Left lobe of liver (tissue), 1 donor: ENCODE results near the genes CAPN1 and SLC25A45.

DNA sequence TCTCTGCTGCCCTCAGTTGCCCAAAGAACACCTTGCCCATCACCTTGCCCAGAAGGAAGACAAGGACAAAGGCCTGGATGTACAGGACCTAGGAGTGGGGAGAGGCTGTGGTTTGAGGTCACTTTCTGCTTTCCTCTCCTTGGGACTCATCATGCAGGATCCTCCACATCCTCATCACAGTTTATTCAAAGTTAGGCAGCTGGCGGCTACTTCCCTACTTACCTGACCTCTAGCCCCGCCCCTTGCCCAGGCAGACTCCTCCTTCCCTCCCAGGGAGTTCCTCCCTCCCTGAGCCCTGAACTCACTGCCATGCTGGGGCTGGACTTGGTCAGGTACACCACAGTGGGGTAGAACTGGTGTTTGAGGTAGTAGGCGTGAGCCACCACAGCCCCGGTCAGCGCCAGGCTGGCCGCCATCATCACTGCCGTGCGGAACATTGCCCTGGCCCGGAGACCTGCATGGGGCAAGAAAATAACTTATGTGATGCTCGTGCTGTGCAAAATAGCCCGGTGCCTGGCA lies 1.1 kb downstream of the SYVN1 start:
- PRO-cap = bidirectional peak, plus-strand start at position 307 of the sequence, minus-strand start at position 183 of the sequence

GRCh38 chr11:65180381-65180922 lies 1.3 kb upstream of the CAPN1 start:
- PRO-cap = no peak

DNA sequence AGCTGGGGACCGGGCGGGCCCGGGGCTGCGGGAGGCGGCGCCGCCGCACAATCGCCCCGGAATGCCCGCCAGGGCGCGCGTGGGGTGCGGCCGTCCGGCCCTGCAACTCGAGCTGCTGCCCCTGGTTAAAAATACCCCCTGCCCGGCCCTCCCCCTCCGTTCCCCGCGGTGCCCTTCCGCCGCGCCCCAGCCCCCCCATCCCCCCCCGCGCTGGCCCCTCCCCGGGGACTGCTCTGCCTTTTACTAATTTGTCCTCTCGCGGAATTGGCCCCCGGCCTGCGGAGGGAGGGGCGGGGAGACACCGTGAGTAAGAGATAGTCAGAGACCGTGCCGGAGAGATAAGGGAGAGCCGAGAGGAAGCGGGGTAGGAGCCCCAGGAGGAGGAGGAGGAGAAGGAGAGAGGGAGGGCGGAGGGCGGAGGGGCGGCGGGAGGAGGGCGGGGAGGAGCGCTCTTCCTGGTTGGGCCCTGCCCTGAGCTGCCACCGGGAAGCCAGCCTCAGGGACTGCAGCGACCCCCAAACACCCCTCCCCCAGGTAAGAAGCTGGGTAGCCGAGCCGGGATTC lies at the start of gene CAPN1:
Gene CAPN1 (plus strand): TSS at position 449 of the 564 bp plus-strand sequence.
- PRO-cap = bidirectional peak, plus-strand start at position 341 of the sequence, minus-strand start at position 102 of the sequence

GRCh38 chr11:65204287-65205081 lies 22.8 kb downstream of the CAPN1 start:
- PRO-cap = no peak

DNA sequence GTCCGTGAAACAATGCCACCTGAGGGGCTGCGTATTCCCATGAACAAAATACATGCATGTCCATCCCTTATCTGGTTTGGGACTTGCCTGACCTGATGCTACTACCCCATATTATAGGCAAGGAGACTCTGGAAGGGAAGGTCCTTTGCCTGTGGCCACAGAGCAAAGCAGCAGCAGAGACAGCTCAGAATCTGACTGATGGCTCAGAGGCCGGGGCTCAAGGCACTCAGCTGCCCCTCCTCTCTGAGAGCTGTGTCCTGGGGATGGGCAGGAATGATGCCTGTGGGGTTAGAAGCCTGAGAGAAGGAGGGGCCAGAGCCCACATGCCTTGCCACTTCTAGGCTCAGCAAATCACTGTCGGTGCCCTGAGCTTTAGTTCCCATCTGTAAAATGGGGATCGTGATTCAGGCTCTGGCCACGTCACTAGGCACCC lies 3.6 kb upstream of the CDC42EP2 start:
- PRO-cap = no peak

- PRO-cap = no peak
Observed at GRCh38 chr11:65362293-65363003, 7.9 kb downstream of the TIGD3 start.

DNA sequence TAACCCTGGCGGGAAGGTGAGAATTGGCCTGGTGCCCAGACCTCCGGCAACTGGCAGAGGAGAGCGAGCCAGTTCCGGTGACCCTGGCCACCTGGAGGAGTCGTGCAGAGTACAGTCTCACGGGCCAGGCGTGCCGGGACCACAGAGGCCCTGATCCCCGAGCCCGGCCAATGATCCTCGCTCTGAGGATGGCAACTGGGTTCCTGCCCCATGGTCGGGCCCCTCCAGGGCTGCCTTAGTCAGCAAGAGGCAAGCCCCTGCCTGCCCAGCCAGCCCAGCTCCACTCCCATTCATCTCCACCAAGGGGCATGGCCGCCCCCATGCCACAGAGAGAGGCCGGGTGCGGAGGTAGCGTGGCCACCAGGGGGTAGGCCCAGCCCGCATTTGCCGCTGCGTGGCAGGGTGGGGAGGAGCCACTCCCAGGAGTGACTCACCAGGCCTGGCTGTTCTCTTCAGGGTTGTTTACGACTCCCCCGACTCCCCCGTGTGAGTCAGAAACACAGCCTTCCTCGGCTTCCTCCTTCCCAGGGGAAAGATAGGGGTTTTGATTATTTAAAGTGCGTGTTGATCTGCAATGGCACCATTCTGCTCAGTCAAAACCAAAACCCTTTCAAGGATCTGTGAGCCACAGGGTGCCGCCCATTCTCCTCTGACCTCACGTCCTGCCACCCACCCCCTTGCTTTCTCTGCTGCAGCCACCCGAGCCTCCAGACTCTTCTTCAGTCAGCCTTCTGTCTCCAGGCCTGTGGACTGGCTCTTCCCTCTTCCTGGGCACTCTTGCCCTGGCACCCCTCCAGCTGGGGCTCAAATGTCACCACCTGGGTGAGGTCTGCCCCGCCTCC lies at the start of gene SLC25A45:
Gene SLC25A45 (minus strand): TSS at position 595 of the 842 bp plus-strand sequence.
- PRO-cap = bidirectional peak, plus-strand start at position 120 of the sequence, minus-strand start outside the sequence; bidirectional peak, plus-strand start at position 682 of the sequence, minus-strand start at position 587 of the sequence; bidirectional peak, plus-strand start outside the sequence, minus-strand start at position 779 of the sequence

GRCh38 chr11:65400468-65401041 lies 14.1 kb downstream of the FRMD8 start:
- PRO-cap = no peak

DNA sequence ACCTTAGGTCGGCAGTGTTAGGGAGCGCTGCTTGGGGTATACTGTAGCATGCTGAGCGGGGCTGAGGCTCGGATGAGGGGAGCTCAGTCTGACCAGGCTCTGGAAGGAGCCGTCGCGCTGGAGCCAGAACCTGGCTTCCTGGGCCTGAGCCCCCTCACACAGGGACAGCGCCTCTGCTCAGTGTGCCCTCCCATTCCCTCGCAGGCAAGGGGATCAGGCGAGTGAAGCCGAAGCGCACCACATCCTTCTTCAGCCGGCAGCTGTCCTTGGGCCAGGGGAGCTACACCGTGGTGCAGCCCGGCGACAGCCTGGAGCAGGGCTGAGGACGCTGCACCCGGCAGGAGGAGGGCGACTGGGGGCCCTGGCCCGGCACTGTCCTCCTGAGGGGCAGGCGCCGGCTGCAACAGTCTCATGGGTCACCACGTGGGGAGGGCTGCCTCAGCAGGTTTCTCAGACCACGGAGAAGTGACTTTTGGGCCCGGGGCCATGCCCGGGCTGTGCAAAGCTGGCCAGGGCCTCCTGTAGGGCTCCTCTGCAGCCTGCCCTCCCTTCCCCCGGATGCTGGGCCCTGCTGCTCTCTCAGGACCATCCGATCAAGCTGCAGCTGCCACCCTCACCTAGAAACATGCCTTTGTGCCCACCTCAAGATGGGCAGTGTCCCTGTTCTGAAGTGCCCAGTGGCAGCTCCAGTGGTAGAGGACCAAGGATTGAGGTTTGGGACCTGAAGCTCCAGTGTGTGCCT lies 24.8 kb downstream of the FRMD8 start:
- PRO-cap = no peak

DNA sequence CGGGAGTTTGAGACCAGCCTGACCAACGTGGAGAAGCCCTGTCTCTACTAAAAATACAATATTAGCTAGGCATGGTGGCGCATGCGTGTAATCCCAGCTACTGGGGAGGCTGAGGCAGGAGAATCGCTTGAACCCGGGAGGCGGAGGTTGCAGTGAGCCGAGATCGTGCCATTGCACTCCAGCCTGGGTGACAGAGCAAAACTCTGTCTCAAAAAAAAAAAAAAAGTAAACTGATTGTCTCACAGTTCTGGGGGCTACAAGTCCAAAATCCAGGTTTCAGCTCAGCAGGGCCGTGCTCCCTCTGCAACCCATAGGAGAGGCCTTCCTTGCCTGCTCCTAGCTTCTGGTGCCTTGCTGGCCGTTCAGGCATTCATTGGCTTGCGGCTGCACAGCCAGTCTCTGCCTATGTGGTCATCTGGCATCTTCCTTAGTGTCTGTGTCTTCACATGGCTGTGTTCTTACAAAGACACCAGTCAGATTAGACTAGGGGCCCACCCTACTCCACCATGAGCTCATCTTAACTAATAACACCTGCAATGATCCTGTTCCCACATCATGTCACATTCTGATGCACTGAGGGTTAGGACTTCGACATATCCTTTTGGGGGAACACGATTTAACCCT lies 28.2 kb downstream of the FRMD8 start:
- PRO-cap = no peak

DNA sequence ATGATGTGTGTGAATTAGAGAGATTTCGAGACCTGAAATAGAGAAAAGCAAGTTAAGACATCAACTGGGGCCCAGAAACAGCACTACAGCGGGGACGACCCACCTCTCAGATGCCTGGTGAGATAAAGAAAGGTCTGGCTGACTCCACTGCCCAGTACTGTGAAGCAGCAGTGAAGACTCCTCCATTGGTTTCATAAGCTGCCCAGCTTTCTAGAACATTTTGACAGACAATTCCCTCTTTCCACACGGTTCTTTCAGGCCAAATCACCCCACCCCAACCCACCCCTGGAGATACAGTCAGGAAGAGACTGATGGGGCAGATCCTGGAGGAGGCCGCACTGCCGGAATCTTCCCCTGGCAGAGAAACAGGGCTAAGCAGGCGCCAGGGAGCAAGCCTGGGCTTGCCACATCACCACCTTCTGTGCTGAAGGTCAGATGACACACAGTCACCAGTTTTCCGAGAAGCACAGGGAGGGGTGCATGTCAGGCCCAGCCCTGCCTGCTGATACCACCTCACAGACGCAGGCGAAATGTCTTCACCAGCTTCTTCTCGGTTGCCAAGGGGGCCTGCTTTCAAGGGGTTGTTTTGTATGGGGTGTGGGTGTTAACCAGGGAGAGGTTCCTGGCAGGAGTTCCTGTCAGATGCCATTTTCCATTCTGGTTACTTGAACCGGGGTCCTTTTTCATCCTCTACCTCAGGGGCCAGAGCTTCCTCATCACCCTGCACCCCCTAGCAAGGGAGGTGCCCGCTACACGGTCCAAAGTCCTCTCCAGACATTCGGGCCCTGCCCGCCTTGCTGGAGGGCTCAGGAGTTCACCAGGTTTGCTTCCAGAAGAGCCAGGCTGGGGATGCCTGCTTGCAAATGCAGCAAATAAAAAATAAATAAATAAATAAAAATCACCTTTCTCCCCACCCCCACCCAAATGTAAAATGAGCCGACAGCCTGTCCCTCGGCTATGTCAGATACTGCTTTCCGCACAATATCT lies 34.8 kb downstream of the FRMD8 start:
- PRO-cap = bidirectional peak, plus-strand start at position 452 of the sequence, minus-strand start at position 421 of the sequence; bidirectional peak, plus-strand start at position 777 of the sequence, minus-strand start at position 735 of the sequence

DNA sequence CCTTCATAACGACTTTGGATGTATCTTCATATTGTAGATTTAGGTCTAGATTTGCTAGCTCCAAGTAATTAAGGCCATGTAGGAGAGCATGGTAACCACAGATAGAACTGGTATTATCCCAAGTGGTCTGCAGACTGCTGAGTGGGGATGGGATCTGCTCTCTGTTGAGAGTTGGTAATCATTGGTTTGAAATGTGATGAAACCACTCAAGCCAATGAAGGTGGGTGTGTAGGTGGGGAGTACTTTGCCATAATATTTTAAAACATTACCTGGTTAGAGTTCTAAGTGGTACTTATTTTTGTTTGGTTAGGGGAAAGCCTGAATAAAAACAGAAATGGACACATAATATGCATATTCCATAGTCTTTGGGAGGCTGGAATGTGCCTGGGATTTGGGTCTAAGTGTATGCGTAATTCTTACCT lies 40.1 kb downstream of the FRMD8 start:
- PRO-cap = bidirectional peak, plus-strand start at position 138 of the sequence, minus-strand start at position 139 of the sequence

DNA sequence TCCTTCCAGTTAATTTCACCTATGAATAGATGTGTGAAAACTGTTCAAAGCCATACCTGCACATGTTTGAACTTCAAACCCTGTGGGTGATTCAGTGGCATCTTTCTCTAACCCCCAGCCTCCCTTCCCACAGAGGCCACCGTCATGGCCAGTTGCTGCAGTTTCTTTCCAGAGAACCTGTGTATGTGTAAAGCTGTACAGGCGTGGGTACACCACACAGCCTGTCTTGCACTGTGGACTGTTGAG lies 49.9 kb downstream of the FRMD8 start:
- PRO-cap = no peak

DNA sequence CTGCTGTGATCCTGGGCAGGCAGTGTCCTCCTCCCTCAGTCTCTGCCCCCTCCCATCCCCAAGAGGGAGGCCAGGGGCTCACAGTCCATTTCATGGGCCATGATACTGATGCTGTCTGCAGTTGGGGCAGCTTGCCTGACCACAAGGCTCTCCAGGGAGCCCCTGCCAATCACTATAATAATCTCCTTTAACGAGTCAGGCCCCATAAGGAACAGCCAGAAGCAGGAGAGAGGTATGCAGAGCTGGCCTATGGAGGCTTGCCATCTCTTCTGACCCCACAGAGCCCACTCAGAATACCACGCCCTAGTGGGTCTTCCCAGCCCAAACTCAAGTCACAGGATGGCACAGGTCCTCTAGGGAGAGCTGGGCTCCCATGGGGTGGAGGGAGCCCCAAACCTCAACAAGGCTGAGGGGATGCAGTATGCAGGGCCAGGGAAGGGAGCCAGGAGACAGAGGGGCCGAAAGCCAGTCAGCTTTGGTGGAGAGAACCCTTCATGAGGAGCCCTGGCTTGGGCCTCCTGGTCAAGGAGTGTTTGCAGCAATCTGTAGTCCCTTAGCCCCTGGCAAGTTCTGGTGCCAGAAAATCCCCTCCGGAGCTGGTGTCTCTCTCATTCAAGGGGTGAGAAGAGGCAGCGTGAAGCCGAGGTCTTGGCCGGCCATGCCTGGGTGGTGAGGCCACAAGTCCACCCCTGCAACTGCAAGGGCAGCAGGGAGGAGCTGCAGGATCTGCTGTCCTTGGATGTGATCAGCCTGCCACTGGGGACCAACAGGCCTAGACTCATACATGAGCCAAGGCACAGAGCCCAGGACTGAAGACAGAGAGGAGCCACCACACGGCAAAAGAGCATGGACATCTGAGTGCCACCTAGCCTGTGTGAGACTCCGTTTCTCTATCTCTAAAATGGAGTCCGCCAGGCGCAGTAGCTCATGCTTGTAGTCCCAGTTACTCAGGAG lies 60.0 kb downstream of the FRMD8 start:
- PRO-cap = no peak

DNA sequence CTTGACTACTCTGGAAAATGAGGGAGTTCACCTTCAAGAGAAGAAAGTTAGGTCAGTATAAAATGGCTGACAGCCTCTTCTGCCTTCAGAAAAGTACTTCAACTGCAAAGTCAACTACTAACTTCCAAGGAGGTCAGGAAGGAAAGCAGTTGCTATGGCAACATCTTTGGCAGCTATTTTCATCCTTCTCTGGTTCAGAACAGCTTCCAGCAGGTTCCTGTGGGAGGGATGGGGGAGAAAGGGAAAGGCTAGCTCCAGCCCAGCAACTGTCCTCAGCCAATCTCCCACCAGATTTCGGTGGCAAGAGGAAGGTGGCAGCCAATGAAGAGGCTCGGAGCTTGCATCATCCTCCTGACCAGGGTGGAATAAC lies 37.5 kb upstream of the SCYL1 start:
- PRO-cap = bidirectional peak, plus-strand start outside the sequence, minus-strand start at position 112 of the sequence

DNA sequence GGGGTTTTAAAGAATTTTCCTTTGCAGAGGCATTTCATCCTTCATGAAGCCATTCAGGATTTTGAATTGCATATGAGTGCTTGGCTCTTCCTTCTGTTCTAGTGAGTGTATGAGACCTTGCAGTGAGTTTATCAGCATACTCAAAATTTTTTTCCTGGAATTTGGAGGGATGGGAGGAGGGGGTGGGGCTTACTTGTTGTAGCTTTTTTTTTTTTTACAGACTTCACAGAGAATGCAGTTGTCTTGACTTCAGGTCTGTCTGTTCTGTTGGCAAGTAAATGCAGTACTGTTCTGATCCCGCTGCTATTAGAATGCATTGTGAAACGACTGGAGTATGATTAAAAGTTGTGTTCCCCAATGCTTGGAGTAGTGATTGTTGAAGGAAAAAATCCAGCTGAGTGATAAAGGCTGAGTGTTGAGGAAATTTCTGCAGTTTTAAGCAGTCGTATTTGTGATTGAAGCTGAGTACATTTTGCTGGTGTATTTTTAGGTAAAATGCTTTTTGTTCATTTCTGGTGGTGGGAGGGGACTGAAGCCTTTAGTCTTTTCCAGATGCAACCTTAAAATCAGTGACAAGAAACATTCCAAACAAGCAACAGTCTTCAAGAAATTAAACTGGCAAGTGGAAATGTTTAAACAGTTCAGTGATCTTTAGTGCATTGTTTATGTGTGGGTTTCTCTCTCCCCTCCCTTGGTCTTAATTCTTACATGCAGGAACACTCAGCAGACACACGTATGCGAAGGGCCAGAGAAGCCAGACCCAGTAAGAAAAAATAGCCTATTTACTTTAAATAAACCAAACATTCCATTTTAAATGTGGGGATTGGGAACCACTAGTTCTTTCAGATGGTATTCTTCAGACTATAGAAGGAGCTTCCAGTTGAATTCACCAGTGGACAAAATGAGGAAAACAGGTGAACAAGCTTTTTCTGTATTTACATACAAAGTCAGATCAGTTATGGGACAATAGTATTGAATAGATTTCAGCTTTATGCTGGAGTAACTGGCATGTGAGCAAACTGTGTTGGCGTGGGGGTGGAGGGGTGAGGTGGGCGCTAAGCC lies 20.4 kb upstream of the SCYL1 start:
- PRO-cap = bidirectional peak, plus-strand start at position 222 of the sequence, minus-strand start at position 103 of the sequence

GRCh38 chr11:65505500-65505726 lies 19.5 kb upstream of the SCYL1 start:
- PRO-cap = unidirectional peak, plus-strand start at chr11:65505594

GRCh38 chr11:65574289-65574916 lies 1.4 kb upstream of the EHBP1L1 start:
- PRO-cap = unidirectional peak, plus-strand start at chr11:65574592; unidirectional peak, plus-strand start at chr11:65574651; unidirectional peak, plus-strand start at chr11:65574725

- PRO-cap = unidirectional peak, plus-strand start at chr11:65599755
Observed at GRCh38 chr11:65599150-65600270, 3.9 kb upstream of the KCNK7 start.

- PRO-cap = unidirectional peak, minus-strand start at chr11:65606965
Observed at GRCh38 chr11:65606455-65607645, 7.2 kb downstream of the MAP3K11 start.